HT-29 (cell line): ENCODE data around the genes PKN1, TECR and ADGRE2.

DNA sequence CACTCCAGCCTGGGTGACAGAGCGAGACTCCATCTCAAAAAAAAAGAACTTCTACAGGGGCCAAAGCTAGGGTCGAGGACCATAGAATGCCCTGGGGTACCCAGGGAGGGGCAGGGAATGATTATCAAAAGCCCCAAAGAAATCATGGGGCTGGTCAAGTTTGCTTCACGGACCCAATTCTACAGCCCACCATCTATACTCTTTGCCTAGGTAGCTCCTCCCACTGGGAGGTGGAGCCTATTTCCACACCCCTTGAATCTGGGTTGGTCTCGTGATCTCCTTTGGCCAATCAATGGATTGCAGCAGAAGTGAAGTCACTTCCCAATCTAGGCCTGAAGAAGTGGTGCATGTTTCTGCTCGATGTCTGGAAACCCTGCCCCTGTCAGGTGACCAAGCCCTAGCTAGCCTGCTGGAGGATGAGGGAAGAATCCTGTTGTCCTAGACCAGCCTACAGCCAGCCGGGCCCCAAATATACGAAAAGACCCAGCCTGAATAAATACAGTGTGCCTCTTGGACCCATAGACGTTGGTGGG lies 86.3 kb upstream of the ADGRE5 start:
- RAMPAGE, long total RNA, result no peak

DNA sequence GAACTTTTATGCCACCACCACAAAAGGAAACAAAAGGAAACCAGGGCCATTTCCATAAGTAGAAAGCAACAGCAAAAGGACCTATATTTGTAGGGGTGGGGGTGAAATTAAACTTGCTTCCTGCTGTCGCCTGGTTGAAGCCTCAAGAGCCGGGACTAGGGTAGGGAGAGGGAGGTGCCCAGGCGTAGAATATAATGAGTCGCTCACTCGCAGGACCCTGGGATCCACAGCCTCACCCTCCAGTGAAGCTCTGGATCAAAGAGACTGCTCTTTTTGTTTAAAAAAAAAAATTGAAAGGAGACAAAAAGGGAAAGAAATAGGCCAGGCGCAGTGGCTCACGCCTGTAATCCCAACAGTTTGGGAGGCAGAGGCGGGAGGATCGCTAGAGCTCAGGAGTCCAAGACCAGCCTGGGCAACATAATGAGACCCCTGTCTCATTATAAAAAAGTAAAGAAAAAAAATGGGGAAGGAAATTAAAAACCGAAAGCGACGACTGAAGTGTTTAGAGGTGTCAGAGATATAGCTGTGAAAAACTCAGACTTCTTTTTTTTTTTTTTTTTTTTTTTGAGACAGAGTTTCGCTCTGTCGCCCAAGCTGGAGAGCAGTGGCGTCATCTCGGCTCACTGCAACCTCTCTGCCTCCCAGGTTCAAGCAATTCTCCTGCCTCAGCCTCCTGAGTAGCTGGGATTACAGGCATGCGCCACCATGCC lies 10.9 kb upstream of the ADGRE5 start:
- RAMPAGE, long total RNA, result no peak

DNA sequence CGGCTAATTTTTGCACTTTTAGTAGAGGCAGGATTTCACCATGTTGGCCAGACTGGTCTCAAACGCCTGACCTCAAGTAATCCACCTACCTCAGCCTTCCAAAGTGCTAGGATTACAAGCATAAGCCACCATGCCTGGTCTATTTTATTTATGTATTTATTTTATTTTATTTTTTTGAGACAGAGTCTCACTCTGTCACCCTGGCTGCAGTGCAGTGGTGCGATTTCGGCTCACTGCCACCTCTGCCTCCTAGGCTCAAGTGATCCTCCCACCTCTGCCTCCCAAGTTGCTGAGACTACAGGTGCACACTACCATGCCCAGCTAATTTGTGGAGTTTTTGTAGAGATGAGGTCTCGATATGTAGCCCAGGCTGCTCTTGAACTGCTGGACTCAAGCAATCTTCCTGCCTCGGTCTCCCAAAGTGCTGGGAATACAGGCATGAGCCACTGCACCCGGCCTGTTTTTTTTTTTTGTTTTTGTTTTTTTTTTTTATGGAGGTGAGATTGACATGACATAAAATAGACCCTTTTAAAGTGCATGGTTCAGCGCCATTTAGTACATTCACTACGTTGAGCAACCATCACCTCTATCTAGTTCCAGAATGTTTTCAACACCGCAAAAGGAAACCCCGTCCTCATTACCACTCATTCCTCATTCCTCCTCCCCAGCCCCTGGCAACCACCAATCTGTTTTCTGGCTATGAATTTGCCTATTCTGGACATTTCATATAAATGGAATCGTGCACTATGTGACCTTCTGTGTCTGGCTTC lies 10.2 kb upstream of the ADGRE5 start:
- RAMPAGE, long total RNA, result no peak

GRCh38 chr19:14379706-14380094 lies 1.5 kb upstream of the ADGRE5 start:
- RAMPAGE, long total RNA, result no peak

GRCh38 chr19:14409619-14410727 lies 9.2 kb downstream of the DDX39A start:
- RAMPAGE, long total RNA, result no peak

- RAMPAGE, long total RNA, result no peak
Measured at GRCh38 chr19:14419453-14420015, 393 bp upstream of the DDX39A start.

- RAMPAGE, long total RNA, result no peak
Measured at GRCh38 chr19:14431838-14432358, 1.2 kb upstream of the PKN1 start.

- RAMPAGE, long total RNA, result no peak
Measured at GRCh38 chr19:14432875-14433914, at the start of gene PKN1. Gene PKN1, plus strand, starts transcription at chr19:14433306.

GRCh38 chr19:14434633-14435491 lies 1.8 kb downstream of the PKN1 start:
- RAMPAGE, long total RNA, result no peak

- RAMPAGE, long total RNA, result no peak
Measured at GRCh38 chr19:14450166-14450886, 17.2 kb downstream of the PKN1 start.

DNA sequence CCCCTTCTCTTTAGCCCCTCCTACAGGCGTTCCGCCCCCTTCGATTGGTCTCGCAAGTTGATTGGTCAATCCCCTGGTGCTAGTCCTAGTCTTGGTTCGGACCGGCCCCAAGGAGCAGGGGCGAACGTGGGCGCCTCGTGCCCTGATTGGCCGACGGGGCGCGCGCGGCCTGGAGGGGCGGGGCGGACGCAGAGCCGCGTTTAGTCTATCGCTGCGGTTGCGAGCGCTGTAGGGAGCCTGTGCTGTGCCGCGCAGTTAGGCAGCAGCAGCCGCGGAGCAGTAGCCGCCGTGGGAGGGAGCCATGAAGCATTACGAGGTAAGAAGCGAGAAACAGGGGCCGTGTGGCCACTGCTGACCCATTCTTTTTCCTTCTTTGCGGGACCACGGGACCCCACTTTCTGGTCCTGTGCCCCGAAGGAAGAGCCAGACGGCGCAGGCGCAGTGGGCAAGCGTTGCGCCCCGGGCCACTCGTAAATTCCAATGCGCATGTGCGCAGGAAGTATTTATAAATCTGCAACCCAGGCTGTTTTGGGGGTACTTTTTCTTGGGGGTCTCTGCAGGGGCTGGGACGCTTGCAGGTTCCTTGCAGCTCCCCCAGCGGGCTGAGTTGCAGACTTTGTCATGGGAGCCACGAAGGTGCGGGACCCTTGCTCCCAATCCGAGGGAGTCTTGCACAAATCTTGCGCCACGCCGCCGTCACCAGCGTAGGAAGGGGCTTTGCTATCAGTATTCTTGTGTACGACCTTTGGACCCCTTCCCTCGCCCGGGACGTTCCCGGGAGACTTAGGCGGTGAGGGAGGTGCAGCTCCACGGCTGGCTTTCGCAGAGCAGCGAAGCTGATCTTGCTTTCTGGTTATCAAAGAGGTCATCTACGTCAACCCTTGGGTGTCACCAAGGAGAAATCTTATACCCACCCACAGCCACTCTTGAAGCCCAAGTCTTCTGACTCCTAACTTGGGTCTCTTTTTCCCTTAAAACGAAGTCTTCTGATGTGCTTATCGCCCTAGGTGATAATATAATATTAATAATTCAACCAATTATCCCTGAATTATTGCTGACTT lies at the start of gene TECR:
TECR (plus strand) TSS at position 199 of the 1,061 bp plus-strand sequence.
- RAMPAGE, long total RNA, result no peak

DNA sequence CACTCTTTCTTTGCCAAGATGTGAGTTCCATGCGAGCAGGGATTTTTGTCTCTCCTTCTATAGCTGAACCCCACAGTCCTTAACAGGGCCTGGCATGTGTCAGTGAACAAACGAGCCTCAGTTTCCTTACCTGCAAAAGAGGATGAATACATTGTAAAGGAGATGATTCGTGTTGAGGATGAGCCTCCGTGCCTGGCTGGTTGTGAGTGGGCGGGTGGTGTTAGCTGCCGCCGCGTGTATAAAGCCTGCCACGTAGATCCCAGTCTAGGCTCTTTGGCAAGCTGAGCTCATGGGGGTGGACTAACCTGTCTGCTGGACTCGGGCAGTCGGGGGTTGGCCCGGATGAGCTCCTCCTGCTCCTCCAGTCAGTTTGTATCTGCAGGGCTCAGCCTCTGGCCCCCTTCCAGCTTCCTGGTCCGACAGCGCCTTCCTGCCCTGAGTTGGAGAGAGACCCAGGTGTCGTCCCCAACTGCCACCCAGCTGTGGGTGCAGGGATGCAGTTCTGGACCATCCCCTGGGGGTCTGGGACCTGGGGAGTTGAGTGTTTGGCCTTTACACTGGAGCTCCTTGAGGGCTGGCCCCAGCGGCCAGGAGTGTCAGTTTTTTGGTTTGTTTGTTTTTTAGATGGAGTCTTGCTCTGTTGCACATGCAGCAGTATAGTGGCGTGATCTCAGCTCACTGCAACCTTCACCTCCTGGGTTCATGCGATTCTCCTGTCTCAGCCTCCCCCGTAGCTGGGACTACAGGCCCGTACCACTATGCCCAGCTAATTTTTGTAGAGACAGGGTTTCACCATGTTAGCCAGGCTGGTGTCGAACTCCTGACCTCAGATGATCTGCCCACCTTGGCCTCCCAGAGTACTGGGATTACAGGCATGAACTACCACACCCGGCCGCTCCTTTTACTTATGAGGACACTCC lies 20.9 kb downstream of the TECR start:
- RAMPAGE, long total RNA, result no peak

DNA sequence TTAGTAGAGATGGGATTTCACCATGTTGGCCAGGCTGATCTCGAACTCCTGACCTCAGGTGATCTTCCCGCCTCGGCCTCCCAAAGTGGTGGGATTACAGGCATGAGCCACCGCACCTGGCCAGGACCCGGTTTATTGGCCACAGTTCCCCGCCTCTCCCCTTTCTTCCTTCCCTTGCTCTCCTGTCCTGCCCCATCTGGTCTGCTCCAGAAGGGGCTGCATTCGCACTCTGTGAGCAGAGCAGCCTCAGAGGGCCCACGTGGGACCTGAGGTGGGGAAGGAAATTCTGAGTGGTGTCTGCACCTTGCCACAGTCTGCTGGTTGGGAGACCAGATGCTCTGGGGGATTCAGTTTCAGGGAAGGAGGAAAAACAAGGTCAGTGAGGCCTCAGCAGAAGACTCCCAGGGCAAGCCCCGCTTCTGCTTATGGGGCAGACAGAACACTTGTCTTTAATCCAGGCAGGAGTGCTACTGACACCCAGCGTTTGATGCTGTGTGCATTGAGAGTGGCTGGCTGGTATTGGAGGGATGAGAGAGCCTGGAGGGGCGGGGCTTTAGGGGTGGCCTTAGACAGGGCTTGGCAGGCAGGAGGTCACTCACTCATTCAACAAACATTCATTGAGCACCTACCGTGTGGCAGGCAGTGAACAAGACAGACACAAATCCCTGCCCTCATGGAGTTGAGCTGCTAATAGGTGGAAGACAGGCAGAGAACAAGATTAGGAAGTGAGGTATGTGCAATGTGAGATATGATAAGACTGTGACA lies 5.0 kb upstream of the CLEC17A start:
- RAMPAGE, long total RNA, result no peak

DNA sequence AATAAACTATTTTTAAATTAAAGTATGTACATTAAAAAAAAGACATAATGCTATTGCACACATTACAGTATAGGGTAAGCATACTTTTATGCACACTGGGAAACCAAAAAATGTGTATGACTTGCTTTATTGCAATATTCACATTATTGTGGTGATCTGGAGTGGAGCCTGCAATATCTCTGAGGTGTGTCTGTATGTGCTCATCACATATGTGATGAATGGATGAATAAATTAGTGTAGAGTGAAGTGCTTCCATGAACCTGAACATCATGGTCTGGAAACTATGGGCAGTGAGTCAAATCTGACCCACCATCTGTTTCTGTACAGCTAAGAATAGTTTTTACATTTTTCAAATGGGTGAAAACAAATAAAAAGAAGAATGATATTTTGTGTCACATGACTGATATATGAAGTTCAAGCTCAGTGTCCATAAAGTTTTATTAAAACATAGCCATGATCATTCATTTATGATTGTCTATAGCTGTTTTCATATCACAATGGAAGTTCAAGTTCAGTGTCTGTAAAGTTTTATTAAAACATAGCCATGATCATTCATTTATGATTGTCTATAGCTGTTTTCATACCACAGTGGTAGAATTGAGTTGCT lies 42.5 kb downstream of the ZNF333 start:
- RAMPAGE, long total RNA, result no peak

- RAMPAGE, long total RNA, result no peak
Measured at GRCh38 chr19:14740764-14741502, 37.4 kb downstream of the ADGRE2 start.

DNA sequence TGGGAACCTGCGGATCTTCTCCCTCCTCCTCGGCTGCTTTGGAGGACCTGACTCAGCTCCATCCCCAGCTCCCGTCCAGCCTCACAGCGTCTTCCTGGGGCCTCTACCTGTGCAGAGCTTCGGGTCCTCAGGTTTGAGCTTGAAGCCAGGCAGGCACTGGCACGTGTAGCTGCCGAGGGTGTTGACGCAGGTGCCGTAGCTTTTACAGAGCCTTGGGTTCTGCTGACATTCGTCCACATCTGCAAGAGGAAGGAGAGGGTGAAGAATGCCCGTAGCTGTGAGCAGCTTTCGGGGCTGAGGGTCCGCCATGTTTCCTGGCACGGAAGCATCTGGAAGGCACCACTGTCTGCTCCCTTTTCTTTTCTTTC lies 11.5 kb downstream of the ADGRE2 start:
- RAMPAGE, long total RNA, result no peak

GRCh38 chr19:14778350-14778869 lies at the start of gene ADGRE2:
Gene ADGRE2, minus strand, starts transcription at chr19:14778560.
- RAMPAGE, long total RNA, result no peak

DNA sequence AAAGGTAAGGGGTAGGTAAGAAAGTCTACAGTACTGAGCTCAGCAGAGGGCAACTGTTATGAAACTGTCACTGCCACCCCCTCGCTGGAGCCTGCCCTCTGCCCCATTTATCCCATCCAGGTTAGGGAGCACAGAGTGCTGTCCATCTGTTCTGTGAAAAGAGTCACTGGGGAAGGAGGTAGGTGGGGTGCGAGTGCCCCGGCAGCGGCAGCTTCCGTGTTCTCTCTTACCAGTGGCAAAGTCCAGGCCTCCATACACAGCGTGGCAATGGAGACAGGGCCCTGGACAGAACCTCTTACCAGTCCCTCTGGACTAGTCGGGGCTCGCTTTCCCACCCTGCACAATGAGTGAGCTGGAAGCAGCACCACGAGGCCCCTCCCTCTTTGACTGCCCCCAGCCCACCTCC lies 1.1 kb downstream of the ILVBL start:
- RAMPAGE, long total RNA, result no peak

GRCh38 chr19:15130163-15130716 lies 4.7 kb upstream of the ILVBL start:
- RAMPAGE, long total RNA, result no peak

DNA sequence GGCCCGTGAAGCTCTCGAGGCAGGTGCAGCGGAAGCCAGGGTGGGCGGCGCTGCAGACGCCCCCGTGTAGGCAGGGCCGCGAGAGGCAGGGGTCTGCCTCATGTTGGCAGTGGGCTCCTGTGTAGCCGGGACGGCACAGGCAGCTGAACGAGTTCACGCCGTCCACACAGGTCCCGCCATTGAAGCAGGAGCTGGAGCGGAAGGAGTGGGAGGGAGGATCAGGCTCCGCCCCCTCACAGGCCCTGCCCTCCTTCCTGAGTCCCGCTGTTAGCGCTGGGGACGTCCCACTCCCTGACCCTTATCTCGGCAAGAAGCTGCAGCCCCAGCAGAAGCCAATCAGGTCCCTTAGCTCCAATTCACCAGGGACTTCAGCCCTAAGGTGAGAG lies 19.8 kb downstream of the NOTCH3 start:
- RAMPAGE, long total RNA, result no peak